Hair follicular keratinocyte (primary cell): ENCODE measurements around a stretch of chr16.

- RAMPAGE, long total RNA, result no peak
Measured at GRCh38 chr16:4868380-4869282, 21.4 kb downstream of the UBN1 start.

DNA sequence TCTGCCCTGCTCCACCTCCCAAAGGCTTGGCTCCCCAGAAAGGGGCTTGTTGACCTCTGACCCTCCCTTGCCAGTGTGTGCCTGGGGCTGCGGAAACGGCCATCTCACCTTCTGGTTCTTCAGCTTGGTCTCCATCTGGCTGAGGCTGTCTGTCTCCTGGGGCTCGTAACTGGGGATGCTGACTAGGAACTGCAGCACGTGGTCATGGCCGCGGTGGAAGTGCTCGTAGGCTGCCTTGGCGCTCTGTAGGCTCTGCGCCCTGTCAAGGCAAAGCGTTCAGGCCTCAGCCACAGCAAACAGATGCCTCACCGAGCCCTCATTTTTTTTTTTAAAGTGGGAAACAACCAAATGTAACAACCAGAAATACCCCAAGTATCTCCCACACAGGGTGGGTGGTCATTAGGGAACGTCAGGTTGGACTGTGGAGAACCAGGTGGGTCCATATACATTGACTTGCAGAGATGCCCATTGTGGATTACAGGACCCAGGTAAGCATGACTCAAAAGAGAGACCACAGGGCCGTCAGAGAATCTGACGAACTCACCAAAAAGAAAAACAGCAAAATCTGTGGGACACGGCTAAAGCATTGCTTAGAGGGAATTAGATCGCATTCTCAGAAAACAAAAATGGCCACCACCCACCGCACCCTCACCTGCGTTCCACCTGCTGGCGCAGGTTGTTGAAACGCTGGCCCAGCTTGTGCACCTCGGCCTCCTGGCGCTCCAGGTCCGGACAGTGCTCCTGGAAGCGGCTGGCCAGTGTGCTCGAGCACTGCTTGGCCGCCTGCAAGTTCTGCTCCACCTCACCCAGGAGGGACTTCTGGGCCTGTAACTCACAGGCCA, 43.0 kb downstream of the UBN1 start:
- RAMPAGE, long total RNA, result no peak

GRCh38 chr16:4924667-4925337, 12.1 kb downstream of the PPL start:
- RAMPAGE, long total RNA, result no peak

GRCh38 chr16:5065268-5065781, 431 bp downstream of the C16orf89 start:
- RAMPAGE, long total RNA, result no peak

DNA sequence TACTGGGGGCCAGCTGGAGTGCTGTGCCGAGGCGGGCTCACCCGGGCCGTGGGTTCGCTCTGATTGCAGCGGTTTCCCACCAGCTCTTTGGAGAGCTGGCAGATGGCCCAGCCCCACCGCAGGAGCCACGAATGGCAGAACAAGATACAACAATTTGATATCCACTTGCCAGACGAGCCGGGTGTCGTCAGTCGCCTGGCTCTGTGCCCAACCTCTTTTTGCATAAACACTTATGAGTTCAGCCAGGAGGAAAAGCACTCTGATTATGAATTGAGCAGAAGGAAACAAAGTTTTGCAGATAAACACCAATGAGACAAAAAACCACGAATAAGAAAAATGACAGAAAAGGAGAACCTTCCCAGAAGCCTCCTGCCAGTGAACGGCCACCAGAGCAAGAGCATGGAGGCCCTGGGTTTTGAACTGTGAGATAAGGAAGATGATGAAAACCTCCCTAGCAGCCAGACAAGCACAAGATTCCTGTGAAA, 19.9 kb upstream of the EEF2KMT start:
- RAMPAGE, long total RNA, result no peak

DNA sequence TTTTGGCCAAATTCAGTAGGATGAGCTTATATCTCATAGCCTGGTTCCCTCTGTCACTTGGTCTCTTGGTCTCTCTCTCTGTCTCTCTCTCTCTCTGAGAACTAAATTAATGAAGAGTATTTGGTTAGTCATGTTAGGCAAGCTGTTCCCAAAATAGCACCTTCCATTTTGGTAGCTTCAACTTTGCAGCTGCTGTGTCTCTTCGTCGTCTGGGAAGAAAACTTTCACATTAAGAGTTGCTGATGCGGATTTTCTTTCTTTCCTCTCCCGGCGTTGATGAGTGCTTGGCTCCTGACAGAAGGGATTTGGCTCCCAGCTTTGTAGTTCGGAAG, 1257.8 kb downstream of the TMEM114 start:
- RAMPAGE, long total RNA, result no peak

- RAMPAGE, long total RNA, result no peak
Measured at GRCh38 chr16:7389833-7390283, 1200.5 kb downstream of the TMEM114 start.

DNA sequence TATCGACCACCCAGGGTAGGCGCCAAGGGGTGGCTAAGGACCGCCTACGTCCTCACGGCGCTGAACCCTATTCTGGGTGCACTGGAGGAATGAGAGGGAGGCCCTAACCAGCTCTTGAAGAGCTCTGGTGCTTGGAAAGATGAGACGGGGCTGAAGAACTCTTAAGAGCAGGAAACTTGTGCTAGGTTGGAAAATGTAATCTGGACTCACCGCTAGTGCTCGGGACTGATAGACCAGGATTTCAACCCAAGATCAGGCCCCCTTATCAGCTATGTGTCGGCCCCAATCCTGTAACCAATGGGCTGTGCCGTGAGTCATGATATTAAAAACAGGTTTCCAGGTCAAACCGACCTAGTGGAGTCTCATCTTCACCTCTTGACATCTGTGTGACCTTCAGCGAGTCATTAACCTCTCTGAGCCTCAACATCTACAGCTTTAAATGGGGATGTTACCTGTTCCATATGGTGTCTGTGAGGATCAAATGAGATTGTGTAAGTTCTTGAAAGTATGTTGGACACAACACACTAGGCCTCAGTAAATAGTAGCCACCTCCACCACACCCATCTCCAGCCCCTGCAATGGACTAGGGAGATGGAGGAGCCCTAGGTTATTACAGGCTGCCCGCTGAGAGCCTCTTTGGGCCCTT, 496 bp downstream of the PMM2 start:
- RAMPAGE, long total RNA, result no peak

DNA sequence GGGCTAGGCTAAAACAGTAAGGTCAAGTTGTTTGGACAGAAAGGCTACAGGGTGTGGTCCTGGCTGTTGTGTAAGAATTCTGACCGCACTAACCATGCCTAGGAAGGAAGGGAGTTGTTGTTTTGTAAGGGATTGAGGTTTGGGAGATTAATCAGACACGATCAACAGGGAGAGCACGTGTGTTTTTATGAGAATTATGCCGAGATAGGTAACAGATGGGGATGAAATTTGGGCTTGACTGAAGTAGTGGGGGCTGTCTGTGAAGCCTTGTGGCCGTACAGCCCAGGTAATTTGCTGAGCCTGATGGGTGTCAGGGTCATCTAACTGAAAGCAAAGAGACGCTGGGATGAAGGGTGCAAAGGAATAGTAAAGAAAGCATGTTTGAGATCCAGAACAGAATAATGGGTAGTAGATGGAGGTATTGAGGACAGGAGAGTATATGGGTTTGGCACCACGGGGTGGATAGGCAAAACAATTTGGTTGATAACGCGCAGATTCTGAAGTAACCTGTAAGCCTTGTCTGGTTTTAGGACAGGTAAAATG, 33.6 kb downstream of the CARHSP1 start:
- RAMPAGE, long total RNA, result no peak

DNA sequence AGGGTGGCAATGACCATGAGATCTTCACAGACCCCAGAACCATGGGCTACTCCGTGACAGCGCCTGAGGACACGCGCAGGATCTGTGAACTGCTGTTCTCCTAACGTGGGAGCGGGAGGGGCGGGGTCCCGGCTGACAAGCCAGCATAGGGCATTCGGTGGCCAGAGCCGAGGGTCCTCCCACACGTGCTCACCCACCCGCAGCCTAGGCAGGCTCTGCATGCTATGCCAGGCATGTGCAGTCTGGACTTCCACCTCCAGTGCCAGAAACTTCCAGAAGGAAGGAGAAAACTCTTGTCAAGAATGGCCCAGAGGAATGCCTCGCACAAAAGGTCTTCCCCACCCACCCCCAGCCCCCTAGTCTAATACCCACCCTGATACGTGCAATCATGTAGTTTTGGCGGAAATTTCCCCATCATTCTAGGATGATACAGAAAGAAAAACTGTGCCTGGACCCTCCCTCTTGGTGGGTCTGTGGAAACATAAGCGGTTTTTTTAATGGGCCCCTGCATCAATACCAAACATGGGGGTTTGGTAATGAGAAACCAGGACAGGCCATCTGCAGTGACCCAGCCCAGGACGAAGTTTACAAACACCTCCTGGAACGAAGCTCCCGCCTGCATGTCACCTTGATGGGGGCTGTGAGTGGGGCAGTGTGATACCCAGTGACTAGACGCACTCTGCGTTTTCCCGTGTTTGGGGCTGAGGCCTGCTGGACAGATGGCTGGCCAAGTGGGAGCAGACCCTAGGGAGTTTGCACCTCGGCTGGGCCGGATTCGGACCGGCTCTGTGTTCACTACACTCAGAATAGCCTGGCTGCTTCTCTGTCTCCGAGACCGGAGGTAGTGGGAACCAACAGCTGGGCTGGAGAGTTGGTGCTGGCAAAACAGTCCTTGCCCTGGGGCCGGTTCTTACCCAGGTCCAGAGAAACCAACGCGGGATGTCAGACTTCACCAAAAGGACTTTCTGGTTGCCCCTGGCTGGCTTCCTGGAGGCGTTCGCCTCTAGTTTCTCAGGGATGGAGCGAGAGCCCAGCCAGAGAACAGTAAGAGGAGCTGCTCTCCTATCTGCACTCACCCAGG, 20.7 kb downstream of the CARHSP1 start:
- RAMPAGE, long total RNA, result no peak

- RAMPAGE, long total RNA, result no peak
Measured at GRCh38 chr16:8859894-8860565, 8.8 kb downstream of the CARHSP1 start.

- RAMPAGE, long total RNA, result no peak
Measured at GRCh38 chr16:8867047-8867987, 1.5 kb downstream of the CARHSP1 start.

DNA sequence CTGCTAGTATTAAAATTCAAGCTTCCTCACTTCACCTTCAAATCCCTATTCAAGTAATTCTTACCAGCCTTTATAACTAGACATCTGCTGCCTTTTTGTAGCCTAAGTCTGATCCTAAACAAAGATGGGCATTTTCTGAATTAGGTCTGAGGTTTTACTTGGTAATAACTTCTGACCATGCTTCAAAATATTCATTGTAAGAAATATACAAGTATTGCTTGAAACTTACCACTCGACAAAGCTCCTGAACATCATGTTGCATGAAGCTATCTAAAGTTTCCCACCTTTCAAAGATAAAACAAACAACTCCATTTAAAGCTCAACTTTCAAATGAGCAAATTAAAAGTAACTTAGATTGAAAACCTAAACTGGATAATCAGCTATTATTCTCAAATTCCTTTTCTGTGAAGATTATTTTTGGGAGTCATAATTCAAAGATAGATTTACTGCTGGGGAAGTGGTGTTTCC, 34.2 kb downstream of the LITAFD start:
- RAMPAGE, long total RNA, result no peak

GRCh38 chr16:8924097-8924971, 39.4 kb downstream of the USP7 start:
- RAMPAGE, long total RNA, result no peak

DNA sequence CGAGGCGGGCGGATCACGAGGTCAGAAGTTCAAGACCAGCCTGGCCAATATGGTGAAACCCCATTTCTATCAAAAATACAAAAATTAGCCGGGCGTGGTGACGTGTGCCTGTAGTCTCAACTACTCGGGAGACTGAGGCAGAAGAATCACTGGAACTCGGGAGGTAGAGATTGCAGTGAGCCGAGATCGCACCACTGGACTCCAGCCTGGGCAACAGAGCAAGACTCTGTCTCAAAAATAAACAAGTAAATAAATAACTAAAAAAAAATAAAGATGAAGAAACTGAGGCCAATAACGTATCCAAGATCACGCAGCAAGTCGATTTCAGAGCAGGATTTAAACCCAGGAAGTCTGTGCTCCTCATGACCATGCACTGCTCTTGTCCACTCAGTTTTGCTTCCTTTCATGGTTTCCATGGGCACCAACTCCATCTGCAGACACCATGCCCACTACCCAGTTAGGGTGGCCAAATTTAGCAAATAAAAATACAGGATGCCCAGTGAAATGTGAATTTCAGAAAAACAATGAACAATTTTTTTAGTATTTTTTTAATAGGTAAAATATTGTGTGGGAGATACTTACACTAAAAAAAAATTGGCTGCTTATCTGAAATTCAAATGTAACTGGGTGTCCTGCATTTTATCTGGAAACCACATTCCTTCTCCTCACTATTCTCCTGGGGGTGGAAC, 40.1 kb upstream of the HAPSTR1 start:
- RAMPAGE, long total RNA, result no peak

DNA sequence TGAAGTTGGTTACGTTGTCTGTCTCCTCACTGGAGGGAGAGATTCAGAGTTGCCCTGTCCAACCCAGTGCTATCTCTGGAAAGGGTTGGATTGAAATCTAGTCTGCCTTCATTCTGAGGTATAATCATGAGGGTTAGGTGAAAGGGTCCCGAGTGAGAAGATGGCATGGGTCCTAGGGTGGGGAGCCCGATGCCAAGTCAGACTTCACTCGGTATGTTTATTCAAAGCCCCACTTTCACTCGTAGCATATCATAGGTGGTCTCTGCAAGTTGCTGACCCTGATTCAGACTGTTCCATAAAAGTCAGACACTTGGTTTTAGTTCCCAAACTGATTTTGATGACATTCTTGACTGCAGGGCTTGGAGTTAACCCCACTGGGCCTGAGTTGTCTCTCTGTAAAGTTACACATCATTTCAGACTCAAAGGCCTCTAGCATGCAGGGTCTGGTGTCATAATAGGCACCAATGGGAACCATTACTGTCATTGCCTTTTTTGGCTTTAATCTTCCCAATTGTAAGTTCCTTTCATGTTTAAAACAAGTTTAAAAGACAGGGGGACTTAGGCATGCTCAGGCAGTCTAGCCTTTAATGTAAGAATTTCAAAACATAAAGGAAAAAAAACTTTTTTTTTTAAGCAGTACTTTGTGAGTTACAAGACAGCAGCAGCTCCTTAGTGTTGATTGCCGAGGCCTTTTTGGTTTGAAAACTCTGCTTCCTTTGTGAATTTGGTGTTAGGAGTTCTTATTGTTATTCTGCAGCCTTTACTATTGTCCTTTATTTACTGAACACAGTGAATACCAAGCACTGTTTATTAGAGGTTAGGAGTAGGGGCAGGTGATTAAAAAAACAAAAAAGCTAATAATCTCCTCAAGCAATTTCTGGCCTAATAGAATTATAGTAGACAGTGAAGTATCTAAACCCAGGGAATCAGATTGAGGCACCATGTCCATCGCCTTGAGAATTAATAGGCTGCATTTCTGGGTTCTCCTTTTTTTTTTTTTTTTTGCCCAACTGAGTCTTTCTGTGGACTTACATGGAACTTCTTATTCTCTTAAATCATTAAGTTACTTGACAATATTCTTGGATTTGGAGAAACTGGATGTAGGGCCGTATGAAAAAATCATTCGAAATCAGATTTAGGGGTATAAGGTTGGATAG, 18.1 kb downstream of the HAPSTR1 start:
- RAMPAGE, long total RNA, result no peak

GRCh38 chr16:9369981-9370570, 278.6 kb downstream of the HAPSTR1 start:
- RAMPAGE, long total RNA, result no peak

DNA sequence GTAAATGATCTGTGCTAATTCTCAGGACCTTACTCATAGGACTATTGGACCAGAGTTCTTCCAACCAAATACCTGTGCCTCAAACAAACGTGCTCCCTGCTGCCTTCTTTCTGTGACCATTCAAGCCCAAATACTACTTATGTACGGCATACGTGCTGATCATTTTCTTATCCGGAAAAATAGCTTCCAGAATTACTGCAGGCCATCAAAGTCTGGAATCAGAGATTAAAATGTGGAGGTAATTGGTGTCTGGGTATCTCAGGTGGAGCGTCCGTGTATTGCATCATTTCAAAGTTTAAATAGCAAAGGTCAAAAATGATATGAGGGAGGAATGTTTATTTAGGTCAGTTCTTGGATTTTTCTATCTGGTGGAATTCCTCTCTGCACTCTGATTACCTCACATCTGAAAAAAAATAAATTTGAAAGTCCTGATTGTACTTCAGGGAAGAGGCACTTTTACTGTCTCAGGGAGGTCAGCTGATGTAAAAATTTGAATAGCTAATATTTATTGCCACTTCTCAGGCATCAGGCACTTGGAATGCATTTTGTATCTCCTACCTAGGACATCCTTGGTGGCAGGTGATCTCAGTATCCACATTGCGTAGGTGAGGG, 454.0 kb downstream of the HAPSTR1 start:
- RAMPAGE, long total RNA, result no peak

DNA sequence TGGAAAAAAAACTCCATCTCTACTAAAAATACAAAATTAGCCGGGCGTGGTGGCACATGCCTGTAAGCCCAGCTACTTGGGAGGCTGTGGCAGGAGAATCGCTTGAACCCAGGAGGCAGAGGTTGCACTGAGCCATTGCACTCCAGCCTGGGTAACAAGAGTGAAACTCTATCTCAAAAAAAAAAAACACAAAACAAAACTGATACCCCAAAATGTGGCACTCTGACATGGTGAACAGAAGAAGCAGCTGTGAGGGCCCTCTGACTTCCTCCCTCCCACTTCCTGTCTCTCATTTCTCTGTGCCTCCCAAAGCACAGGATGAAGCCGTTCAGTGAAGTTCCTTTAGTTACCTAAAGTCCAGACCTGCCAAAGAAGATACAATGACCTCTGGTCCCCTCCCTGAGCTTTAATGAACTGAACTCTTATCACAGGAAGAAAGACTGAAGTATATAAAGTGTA, 93.3 kb upstream of the GRIN2A start:
- RAMPAGE, long total RNA, result no peak

GRCh38 chr16:10297282-10297862, 88.5 kb upstream of the ATF7IP2 start:
- RAMPAGE, long total RNA, result no peak